SK-MEL-5 (cell line): ENCODE results near the gene MSH6.

DNA sequence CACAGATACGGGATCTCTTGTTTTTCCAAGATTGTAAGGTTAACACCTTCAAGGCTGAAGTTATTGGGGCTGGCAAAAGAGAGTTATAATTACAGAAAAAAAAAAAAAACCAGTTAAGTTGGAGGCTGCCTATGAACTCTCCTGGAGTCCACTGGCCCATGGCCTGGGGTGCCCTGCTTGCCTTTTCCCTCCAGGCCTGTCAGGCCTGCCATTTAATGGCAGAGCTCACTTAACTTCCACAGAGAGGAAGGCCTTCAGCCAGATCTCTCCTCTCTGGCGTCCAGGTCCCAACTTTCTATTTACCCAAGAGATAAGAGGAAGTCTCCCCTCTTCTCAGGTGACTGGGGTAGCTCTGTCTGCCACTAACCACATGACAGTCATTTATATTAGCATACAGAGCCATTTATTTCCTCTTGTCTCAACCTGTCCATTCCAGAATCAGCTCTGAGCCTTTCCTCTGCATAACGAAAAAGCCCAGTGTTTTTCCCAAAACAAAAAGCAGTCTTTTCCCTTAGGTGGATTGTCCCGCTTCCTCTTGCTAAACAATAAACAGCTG is 49.8 kb upstream of the CALM2 start:
RAMPAGE:
- cytosol, long total RNA = no peak
- long total RNA = no peak
- nucleus, long total RNA = no peak

GRCh38 chr2:47271541-47271960 is 95.2 kb upstream of the CALM2 start:
RAMPAGE:
- cytosol, long total RNA = no peak
- long total RNA = no peak
- nucleus, long total RNA = no peak

GRCh38 chr2:47354066-47355230 is 14.7 kb upstream of the EPCAM start:
RAMPAGE:
- cytosol, long total RNA = no peak
- long total RNA = no peak
- nucleus, long total RNA = no peak

RAMPAGE:
- cytosol, long total RNA = no peak
- long total RNA = no peak
- nucleus, long total RNA = no peak
Measured at GRCh38 chr2:47696137-47696813, 86.7 kb upstream of the MSH6 start.

DNA sequence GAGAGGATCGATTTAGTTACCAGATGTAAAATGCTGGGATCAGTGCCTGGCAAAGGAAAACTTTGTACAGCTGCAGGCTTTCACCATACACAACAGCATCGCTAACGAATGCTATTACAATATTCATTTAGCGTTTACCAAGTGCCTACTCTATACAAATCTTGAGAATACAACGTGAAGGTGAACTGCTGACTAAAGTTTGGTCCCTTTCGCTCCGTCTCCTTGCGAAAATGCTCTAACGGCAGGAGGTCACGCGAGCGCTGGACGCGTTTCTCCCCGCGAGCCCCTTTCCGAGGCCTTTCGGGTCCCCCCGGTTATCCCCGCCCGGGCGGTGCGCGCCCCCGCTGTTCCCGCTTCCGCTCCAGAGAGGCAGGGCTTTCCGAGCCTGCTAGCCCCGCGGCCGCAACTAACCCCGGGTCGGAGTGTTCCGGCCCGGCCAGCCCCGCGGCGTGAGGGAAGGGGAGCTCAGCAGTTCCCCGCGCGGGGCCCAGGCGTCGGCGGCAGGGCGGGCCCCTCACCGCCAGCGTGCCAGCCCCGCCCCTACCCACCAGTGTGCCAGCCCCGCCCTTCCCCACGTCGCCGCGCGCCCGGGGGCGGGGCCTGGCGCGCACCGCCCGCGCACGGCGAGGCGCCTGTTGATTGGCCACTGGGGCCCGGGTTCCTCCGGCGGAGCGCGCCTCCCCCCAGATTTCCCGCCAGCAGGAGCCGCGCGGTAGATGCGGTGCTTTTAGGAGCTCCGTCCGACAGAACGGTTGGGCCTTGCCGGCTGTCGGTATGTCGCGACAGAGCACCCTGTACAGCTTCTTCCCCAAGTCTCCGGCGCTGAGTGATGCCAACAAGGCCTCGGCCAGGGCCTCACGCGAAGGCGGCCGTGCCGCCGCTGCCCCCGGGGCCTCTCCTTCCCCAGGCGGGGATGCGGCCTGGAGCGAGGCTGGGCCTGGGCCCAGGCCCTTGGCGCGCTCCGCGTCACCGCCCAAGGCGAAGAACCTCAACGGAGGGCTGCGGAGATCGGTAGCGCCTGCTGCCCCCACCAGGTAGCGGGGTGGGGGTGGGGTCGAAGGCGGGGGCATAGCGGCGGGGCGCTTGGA is at the start of gene MSH6:
MSH6 (plus strand) TSS at position 686 of the 1,088 bp plus-strand sequence.
RAMPAGE:
- cytosol, long total RNA = start-site peak on the plus strand centred at position 698 of the sequence, 84 bp wide, 28 and 30 reads in 2 replicates
- long total RNA = no peak
- nucleus, long total RNA = no peak

RAMPAGE:
- cytosol, long total RNA = no peak
- long total RNA = no peak
- nucleus, long total RNA = no peak
Measured at GRCh38 chr2:47799008-47800076, 16.4 kb downstream of the MSH6 start.

GRCh38 chr2:47892332-47892967 is 13.8 kb downstream of the FBXO11 start:
RAMPAGE:
- cytosol, long total RNA = no peak
- long total RNA = no peak
- nucleus, long total RNA = no peak

DNA sequence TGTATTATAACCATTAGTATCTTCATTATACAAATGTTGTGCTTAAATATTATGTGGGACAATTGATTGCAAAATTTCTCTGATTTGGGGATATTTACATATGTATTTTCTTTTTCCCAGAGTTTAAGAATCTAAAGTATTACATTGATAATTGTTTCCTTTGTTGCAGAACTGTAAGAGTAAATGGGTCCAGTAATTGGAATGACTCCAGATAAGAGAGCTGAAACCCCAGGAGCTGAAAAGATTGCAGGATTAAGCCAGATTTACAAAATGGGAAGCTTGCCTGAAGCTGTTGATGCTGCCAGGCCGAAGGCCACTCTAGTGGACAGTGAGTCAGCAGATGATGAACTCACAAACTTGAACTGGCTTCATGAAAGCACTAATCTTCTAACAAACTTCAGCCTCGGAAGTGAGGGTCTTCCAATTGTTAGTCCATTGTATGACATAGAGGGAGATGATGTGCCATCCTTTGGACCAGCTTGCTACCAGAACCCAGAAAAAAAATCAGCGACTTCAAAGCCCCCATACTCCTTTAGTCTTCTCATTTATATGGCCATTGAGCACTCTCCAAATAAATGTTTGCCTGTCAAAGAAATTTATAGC is 31.7 kb downstream of the FOXN2 start:
RAMPAGE:
- cytosol, long total RNA = no peak
- long total RNA = no peak
- nucleus, long total RNA = no peak

GRCh38 chr2:50144122-50144709 is 887.7 kb downstream of the NRXN1 start:
RAMPAGE:
- cytosol, long total RNA = no peak
- long total RNA = no peak
- nucleus, long total RNA = no peak

DNA sequence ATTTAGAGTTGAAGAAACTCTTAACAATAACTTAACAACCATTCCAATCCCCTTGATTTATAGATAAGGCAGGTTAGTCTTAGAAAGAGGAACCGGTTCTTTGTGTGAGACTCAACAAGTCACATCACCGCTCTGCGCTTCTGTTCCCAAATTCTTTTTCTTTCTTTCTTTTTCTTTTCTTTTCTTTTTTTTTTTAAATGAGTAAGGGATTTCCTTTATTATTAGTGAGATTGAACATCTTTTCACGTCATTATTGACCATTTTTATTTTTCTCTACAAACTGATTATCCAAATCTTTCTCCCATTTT is 655.2 kb downstream of the NRXN1 start:
RAMPAGE:
- cytosol, long total RNA = no peak
- long total RNA = no peak
- nucleus, long total RNA = no peak

DNA sequence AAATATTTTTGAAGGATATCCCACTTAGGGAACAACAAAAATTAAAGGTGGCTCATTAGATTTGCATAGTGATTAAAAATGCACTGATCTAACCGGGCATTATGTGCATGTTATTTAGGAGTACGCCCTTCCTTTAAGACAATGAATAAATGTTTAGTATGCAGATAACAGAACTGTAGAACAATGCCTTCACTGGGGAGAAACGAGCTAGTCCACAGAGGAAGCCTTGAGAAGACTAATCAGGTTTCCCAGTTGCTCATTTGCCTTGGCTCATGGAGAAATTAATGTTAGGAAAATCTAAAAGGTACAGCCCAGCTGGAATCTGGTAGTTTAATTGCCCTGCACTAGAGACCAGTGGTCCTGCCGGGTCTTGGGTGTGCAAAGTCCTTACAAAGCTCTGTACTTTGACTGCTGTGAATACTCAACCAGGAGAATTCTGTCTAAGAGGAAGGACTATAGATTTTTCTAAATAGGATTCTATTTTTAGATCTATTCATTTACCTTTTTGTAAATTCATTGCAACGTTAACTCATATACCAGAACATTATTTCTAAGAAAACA is 519.2 kb upstream of the CHAC2 start:
RAMPAGE:
- cytosol, long total RNA = no peak
- long total RNA = no peak
- nucleus, long total RNA = no peak

GRCh38 chr2:53490542-53490976 is 277.0 kb upstream of the CHAC2 start:
RAMPAGE:
- cytosol, long total RNA = no peak
- long total RNA = no peak
- nucleus, long total RNA = no peak

DNA sequence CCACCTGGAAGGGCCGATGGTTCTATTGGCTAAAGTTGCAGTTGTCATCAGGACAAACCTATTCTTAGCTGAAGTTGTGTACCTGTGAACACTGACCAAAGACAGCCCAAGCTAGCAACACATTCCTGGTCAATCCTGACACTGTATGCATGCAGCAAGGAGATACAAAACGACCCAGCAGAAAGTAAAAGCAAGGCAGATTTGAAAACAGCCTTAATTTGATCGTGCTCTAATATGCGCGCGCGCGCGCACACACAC is 218.0 kb upstream of the CHAC2 start:
RAMPAGE:
- cytosol, long total RNA = no peak
- long total RNA = no peak
- nucleus, long total RNA = no peak

GRCh38 chr2:53786287-53786784 is 417 bp downstream of the ASB3 start:
RAMPAGE:
- cytosol, long total RNA = no peak
- long total RNA = no peak
- nucleus, long total RNA = no peak

DNA sequence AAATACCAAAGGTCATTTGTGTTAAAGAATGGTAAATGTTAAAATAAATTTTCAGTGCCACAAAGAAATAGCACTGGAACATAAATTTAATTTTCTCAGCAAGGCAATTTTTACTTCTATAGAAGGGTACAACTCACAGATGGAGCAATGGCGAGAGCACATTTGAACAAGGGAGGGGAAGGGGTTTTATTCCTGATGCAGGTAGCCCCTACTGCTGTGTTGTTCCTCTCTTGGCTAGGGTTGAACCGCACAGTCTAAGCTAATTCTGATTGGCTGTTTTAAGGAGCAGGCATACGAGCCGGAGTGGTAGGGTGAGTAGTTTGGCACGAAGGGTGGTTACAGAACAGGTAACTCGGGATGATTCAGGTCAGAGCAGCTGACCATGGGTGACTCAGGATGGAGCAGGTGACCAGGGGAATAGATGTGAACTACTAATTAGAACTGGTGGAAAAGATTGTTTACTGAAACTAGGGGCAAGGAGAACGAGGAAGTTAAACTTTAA is 50.0 kb downstream of the ACYP2 start:
RAMPAGE:
- cytosol, long total RNA = no peak
- long total RNA = no peak
- nucleus, long total RNA = no peak

DNA sequence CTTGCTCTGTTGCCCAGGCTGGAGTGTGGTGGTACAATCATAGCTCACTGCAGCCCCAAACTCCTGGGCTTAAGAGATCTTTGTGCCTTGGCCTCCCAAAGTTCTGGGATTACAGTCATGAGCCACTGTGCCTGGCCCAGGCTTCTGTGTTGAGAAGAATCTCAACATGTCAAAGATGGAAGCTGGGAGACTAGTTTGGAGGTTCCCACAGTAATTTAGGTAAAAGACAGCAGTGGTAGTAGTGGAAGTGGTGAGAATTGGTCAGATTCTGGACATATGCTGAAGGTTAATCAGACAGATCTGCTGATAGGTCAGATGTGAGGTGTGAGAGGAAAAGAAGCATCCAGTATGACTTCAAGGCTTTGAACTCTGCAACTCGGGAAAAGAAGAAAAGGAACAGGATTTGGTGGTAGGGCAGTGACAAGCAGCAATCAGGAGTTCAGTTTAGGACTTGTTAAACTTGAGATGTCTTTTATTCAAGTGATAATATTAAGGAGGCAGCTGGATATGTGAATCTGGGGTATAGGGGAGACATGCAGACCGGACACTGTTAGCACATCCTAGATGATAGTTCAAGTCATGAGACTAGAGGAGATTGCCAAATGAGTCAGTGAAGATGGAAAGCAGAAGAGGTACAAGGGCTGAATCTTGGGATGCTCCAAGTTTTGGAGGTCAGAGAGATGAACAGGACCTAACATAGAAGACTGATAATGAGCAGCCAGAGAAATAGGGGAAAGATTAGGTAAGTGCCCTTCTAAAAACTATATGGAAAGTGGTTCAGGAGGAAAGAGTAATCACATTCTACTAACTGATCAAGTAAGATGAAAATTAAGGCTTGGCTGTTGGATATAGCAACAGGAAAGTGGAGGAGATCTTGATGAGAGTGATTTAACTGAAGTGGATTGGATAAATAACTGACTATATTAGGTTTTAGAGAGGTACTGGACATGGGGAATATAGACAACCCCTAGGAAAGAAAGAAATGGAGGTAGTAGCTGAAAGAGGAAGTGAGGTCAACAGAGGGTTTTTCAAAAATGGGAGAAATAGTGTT is 69.3 kb downstream of the ACYP2 start:
RAMPAGE:
- cytosol, long total RNA = no peak
- long total RNA = no peak
- nucleus, long total RNA = no peak

DNA sequence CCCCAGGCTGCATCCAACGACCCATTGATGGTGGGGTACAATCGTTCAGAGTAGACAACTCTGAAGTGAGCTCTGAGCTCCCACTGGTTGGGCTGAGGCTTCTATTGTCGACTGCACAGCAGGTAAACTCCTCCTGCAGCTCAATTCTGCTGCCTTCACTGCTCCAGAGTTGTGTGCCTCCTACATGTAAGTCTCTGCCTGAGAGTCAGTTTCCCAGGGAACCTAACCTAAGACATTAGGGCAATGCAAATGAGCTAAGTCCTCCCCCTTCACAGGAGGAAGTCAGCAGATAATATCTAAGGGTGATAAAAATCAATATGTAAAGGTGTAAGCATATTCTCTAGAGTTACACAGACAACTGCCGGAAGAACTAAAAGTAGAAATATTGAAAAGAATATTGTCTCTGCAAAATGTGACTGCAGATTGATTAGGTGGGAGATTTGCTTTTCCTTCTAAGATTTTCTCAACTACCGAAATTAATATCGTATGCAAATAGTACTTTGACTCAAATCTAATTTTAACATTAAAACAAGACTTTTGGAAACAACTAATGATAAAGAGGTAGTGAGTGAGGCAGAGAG is 122.1 kb downstream of the ACYP2 start:
RAMPAGE:
- cytosol, long total RNA = no peak
- long total RNA = no peak
- nucleus, long total RNA = no peak

DNA sequence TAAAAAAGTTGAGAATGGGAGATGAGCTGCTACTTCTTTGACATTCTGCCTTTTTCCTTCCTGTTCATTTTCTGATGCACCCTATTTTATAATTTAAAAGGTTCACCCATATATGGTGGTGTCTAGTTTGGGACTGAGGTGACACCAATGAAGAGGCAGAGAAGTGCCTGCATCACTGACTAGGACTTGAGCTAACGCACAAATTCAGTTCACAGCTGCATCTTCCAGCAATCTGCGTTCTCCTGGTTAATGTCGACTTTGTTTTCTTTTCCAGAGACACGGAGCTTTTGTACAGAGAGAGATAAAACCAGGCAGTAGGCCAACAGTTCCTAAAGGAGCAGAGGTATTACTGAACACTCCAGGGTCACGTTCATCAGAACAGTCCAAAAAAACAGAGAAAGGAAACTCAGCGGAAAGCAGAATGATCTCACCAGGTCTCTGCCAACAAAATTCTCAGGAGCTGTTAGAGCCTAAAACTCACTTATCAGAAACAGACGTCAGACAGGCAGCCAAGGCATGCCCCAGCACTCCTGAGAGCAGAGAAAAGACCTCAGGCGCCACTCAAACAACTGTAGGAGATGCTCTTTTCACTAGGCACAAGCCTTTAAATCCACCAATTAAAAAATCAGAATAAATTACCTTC is 29.4 kb downstream of the C2orf73 start:
RAMPAGE:
- cytosol, long total RNA = no peak
- long total RNA = no peak
- nucleus, long total RNA = no peak

DNA sequence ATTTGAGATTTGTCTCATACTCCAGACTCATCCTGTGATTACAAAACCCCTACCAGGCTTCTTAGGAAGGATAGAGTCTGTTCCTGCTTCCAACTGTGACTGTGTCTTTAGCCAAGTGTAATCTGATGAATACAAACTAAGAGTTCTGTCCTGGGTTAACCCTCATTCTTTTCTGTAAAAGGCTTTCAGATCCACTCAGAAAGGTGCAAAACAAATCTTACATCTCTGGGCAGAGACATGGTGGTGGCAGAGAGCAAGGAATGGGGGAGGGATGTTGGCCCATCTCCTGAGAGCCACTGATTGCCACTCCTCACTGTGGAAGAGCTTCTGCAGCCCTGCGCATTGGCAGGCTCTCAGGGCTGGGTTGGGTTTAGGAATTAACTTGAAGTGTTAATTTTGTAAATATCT is 23.9 kb upstream of the SPTBN1 start:
RAMPAGE:
- cytosol, long total RNA = no peak
- long total RNA = no peak
- nucleus, long total RNA = no peak

DNA sequence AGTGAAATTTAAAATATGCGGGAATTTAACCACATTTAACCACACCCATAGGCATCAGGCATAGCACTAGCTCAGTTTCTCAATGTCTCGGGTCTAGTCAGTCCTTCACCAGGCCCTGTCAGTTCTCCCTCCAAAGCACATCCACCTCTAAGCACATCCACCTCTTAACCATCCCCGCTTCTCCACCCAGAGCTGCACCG is 68.1 kb downstream of the SPTBN1 start:
RAMPAGE:
- cytosol, long total RNA = no peak
- long total RNA = no peak
- nucleus, long total RNA = no peak